Omental fat pad (tissue), 4 donors: ENCODE measurements around a stretch of chr15.

DNA sequence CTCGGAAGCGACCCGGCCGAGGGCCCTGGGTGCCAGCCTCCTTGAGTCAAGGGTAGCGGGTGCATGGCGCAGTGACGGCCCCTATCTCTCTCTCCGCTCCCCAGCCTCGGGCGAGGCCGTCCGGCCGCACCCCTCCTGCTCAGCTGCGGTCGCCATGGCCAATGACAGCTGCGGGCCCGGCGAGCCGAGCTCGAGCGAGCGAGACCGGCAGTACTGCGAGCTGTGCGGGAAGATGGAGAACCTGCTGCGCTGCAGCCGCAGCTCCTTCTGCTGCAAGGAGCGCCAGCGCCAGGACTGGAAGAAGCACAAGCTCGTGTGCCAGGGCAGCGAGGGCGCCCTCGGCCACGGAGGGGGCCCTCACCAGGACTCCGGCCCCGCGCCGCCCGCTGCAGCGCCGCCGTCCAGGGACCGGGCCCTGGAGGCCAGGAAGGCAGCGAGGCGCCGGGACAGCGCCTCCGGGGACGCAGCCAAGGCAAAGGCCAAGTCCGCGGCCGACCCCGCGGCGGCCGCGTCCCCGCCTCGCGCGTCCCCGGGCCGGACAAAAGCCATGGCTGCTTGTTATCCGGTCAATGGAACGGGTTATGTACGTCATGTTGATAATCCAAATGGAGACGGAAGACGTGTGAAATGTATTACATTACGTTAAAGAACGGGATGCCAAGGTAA, 20.2 kb downstream of the WDR73 start:
- PRO-cap: no peak
- RAMPAGE, long total RNA, 4 experiments: no peak in any of the 4 experiments

DNA sequence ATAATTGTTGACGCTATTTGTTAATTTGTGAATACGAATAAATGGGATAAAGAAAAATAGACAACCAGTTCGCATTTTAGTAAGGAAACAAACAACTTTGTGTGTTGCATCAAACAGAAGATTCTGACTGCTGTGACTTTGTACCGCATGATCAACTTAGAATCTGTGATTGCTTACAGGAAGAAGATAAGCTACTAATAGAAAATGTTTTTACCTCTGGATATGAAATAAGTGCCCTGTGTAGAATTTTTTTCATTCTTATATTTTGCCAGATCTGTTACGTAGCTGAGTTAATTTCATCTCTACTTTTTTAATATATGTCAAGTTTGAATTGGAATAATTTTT, 19.4 kb downstream of the WDR73 start:
- PRO-cap: no peak
- RAMPAGE, long total RNA, 4 experiments: no peak in any of the 4 experiments

- PRO-cap: no peak
- RAMPAGE, long total RNA, 4 experiments: no peak in any of the 4 experiments
These were observed 10.4 kb downstream of the WDR73 start for GRCh38 chr15:84643372-84644325.

DNA sequence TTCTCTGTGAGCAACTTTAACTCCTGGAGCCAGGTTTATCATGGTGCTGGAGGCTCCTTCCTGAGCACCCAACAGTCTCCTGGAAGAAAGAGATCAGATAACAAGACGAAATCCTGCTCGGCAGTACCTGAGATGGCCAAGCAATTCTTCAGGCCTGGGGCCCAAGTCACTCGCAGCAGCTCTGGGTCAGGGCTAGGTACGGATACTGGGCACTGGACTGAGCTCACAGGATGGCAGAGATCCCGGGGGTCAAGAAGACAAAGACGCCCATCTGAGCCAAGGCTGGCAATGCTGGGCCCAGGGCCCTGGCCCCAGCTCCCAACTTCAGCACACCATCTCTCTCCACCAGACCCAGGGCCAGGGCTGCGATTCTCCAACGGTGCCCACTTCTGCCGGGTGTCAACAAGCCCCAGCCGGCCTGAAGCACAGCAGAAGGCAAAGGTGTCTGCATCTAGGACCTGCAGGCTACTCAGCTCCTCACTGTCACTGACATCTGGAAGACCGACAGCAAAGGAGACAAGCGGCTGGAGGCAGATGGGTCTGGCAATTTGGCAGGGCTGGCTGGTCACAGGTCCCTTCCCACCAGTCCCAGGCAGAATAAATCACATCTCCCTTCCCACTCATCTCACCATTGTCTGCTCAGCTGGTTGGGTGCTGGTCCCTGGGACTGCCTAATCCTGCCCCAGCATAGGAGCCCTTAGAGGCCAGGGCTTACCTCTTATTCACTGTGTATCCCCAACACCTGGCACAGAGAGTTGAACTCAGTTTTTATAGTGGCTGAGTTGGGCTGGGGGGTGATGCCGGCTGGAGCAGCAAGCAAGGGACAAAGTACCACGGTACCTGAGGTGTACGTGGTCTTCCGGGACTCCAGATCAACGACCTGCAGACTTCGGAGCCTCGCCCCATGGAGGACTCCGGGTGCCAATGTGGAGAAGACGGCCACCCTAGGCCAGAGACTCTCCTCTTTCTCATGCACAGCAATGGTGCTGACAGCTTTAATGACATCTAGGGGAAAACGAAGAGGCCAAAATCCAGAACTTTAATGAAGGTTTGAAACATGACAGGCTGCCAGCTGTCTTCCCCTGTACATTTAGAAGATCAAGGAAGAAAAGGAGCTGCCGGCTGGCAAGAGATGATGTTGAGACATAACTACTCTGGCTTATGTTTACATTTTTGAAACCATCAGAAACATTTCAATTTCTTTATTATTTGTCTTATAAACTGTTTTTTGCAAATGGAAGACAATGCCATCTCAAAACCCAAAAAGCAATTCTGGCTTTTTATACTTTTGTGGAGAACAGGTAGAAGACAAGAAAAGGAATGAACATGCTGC, 8.3 kb downstream of the WDR73 start:
- PRO-cap: no peak
- RAMPAGE, long total RNA, 4 experiments: no peak in any of the 4 experiments

DNA sequence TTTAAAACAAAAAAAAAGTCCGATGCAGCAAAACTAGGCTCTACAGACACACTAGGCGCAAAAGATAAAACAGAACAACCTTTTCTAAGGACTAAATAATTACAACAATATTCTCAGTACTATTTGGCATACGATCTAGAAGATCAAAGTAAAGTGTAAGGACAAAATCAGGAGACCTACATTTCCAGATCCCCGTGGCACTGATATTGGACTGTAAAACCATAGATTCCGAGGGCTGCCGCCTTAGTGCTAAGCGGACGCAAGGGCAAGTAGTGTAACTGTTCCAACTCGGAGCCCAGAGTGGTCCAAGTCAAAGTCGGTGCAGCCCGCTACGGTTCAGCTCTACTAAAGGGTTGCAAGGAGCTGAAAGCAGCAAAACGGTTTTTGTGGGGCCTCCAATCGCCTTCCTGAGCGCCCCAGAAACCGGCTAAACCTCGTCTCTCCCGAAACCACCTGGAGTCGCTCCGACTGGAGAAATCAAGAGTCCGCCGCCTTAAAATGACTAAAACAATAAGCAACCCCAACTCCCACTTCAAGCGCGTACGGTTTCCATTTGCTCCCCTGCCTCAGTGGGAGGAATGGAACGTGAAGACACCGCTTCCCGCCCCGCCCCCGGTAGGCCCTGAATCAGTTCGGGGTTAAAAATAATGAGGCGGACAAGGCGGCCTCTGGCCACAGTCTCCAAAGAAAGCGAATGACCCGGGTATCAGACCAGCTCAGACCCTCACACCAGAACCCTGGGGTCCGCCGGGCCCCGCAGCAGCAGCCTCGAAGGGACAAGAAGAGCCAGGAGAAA, 532 bp downstream of the SEC11A start:
- PRO-cap: no peak
- RAMPAGE, long total RNA, 4 experiments: no peak in any of the 4 experiments

DNA sequence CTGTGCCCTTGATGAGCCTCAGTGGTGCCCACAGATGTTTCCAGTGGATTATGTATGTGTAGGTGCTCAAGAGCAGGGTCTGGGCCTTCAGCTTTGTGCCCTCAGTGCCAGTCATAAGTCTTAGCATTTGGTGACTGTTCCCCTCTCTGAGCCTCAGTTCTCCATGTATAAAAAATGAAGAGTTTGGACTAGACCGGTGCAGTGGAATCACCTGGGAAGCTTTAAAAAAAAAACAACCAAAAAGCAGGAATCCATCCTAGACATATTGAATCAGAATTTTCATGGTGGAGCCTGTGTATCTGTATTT, 22.0 kb downstream of the ZNF592 start:
- PRO-cap: no peak
- RAMPAGE, long total RNA, 4 experiments: no peak in any of the 4 experiments

- PRO-cap: no peak
- RAMPAGE, long total RNA, 4 experiments: no peak in any of the 4 experiments
These were observed 1.4 kb upstream of the PDE8A start for GRCh38 chr15:84980129-84980762.

DNA sequence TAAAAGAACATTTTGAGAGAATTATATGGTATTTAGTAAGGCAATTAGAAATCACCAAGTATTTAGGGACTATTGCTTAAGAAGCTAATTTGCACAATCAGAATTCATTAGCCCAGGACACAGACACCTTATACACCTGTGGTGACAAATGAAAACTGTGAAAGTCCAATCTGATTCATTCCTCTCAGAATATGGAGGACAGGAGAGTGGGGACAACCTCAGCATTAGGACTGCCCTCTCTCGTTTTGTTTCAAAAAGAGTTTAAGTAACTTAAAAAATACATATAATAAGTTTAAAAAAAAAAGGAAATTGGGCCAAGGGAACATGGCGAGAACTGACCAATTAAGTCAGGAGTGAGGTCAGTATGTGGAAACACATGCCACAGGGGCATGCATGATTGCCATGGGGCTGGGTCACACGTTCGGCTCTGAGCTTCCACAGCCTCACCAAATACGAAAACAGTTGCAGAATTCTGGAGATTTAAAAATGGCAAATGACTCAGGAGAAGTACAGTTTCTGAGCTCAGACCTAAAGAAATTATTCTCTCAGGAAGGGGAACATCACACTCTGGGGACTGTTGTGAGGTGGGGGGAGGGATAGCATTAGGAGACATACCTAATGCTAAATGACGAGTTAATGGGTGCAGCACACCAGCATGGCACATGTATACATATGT, 24.0 kb downstream of the PDE8A start:
- PRO-cap: no peak
- RAMPAGE, long total RNA, 4 experiments: no peak in any of the 4 experiments

- PRO-cap: no peak
- RAMPAGE, long total RNA, 4 experiments: no peak in any of the 4 experiments
These were observed 138.9 kb downstream of the PDE8A start for GRCh38 chr15:85120421-85121139.

DNA sequence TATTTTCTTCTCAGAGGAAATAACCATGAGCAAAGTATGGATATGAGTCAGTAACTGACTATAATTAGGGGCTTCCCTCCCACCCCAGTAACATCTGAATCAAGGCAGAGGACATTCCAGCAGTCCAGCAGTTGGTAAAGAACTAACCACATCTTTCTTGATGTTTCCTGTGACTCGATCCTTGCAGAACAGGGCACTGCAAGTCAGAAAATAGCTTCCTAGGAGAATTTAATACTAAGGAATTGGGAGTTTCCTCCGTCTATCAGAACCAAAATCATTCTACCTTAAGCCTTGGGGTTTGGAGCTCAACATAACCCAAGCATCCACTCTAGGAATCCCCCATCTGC, 61.8 kb upstream of the AKAP13 start:
- PRO-cap: no peak
- RAMPAGE, long total RNA, 4 experiments: no peak in any of the 4 experiments

DNA sequence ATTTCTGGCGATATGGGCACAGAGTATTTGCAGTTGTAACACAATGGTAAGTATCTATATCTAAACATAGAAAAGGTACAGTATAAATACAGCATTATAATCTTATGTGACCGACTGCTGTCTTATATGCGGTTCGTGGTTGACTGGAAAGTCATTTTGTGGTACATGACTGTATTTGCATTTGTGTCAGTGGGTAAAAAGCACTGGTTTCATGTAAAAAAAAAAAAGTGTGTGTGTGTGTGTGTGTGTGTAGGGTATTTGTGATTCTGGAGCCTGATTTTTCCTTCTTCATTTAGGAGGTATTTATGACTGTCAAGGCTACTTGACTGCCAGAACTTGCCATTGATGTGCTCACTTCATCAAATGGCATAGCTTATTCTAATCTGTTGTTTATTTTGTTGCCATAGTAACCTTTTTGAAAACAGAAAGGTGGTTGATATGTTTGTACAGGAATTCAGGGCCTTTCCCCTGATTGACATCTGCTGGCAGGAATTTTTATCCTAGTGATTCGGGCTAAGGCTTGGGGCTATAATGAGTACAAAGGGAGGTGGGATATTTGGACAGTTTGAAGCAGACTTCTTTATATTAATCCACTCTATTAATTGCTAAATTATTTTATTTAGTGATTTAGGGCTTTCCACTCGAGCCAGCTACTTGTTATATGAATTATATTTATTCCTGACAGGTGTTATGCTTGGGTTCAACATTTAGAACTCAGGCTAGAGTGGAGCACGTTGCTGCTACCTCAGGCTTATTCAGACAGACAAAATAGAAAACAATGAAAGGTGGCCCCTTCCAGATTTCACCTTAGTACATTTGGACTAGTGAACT, 63.4 kb downstream of the AKAP13 start:
- PRO-cap: no peak
- RAMPAGE, long total RNA, 4 experiments: no peak in any of the 4 experiments

DNA sequence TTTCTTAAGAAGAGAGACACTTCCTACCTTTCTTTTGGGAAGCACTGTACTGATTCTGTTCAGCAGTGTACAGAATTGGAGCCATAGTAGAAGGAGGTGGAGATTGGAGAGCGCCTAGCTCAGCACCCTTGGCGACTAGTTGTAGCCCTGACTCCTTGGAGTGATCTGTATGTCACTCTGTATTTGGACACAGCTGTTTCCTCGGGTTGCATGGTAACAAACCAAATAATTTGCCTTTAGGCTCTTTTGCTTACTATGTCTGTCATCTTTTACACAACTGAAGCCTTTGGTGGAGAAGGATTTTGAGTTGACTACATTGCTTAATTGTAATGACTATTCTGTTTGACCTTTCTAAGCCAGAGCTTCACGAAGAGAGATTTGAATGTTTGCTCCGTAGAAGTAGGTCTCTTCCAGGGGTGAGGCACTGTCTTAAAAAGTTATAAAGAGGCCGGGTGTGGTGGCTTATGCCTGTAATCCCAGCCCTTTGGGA, 77.1 kb downstream of the AKAP13 start:
- PRO-cap: no peak
- RAMPAGE, long total RNA, 4 experiments: no peak in any of the 4 experiments

DNA sequence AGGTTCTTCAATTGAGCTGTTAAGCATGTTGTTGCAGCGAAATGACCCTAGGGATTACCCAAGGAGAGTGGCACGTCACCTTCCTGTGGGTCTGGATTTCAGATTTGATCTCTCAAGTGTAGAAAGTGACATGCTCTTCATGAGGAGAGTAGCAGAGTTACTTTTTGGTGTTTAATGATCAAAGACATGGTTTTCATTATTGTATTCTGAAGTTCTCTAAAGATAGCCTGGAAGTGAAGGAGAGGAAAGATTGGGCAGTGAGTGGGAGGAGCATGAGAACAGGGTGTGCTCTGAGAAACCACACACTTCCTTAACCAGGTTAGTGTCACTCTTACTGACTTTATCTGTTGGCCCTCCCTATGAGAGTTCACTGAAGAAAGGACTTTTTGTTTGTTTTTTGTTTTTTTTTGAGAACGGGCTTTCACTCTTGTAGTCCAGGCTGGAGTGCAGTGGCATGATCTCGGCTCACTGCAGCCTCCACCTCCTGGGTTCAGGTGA, 153.7 kb downstream of the AKAP13 start:
- PRO-cap: no peak
- RAMPAGE, long total RNA, 4 experiments: no peak in any of the 4 experiments

- PRO-cap: no peak
- RAMPAGE, long total RNA, 4 experiments: no peak in any of the 4 experiments
These were observed 203.0 kb downstream of the AKAP13 start for GRCh38 chr15:85583379-85583822.

DNA sequence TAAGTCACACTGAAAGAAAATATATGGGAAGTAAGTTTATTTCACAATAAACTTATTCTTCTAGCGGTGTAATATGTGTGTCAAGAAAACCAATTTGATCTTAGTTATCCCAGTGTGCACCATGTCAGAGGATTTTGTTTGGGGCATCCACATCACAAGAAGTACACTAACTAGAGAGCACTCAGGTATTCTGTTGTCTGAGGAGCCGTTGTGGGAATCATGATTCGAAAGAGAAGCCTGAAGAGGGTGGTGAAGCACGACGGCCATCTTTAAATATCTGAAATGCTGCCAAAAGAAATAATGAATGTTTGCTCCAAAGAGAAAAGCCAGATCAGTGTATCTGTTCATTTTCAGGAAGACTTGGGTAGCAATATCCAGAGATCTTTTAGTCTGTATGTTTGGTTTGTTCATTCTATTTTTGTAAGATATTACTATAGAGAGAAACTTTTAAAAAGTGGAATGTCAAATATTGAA, 180.7 kb downstream of the KLHL25 start:
- PRO-cap: no peak
- RAMPAGE, long total RNA, 4 experiments: no peak in any of the 4 experiments

- PRO-cap: no peak
- RAMPAGE, long total RNA, 4 experiments: start-site peak on the minus strand in 1 of 4 experiments, at chr15:85620736-85620791 at its widest, 20 reads per replicate
These were observed 174.0 kb downstream of the KLHL25 start for GRCh38 chr15:85620656-85621104.

DNA sequence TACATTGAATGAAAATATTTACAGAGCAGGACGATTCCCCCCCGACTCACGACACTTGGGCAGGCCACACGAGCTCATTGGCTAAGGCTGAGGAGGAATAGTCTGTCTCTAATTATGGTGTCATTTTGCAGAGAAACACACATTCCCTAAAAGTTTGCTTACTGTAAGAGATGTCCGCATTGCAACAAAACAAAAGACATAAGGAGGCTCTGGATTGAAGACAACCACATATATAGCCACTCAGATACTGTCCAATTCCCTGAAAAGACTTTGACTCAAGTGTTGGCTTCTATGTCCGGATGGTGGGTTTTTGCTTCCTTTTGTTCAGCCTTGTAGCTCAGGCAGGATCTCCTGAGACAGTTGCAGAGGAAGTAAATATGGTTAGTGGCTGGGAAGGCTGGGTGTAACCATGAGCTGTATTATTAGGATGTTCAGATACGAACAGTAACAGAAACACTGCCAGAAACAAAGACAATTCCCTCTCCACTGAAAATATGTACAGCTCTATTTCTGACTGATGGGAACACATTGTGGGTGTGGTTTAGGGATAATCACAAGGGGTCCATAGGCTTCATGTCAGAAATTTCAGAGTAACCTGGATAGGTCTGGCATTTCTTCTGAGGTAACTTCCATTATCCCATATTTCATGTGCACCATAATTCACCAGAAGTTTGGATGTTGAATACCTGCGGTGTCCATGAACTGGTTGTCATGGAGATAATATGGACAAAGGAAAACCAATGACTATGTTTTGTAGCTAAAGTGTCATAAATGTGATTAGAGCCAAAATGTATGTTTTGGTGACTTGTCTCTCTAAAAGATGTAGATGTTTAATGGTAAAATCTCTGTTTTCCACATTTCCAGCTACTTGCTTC, 170.2 kb downstream of the KLHL25 start:
- PRO-cap: no peak
- RAMPAGE, long total RNA, 4 experiments: no peak in any of the 4 experiments

GRCh38 chr15:85707536-85708309, 87.0 kb downstream of the KLHL25 start:
- PRO-cap: no peak
- RAMPAGE, long total RNA, 4 experiments: no peak in any of the 4 experiments

- PRO-cap: no peak
- RAMPAGE, long total RNA, 4 experiments: no peak in any of the 4 experiments
These were observed 75.7 kb downstream of the KLHL25 start for GRCh38 chr15:85718857-85719498.

DNA sequence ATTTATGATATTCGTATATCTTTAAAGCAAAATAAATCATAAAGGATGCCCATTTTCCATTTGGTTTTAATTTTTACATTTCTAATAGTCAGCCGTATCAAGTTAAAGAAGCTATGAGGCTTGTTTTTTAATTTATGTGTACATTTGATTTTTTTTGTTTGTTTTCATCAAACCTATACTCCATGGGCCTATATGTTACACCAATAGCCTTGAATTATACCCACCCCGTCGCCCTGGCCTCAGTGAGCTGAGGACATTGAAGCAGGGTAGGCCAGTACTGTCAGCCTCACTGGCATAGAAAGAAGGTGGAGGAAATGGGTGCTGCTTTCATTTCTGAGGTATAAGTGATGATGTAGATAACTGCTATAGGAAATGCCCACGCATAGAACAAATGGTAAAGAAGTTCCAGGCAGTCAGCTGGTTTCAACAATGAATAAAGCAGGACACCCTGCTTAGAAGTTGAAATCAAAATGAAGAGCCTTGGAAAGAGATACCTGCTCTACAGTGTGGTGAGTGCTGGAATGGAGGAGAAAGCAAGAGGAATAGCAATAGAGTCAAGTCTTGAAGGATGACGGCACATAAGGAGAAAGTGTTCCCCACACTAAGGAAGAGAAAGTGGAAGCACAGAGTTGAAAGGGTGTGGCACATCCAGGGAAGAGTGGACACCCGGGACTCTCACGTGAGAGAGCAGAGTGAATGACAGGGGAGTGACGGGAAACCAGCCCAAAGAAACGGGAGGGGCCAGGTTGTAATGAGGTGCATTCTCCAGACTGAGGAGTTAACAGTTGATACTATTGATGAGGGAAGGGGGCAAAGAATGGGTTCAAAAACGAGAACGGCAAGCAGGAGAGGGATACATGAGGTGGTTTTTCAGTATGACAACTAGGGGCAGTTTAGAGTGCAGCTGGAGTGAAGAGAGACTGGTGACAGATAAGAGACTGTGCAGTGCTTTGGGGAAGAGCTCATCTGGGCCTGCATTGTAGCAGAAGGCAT, 70.6 kb downstream of the KLHL25 start:
- PRO-cap: no peak
- RAMPAGE, long total RNA, 4 experiments: no peak in any of the 4 experiments